ENCODE measurements around a stretch of chr3.

DNA sequence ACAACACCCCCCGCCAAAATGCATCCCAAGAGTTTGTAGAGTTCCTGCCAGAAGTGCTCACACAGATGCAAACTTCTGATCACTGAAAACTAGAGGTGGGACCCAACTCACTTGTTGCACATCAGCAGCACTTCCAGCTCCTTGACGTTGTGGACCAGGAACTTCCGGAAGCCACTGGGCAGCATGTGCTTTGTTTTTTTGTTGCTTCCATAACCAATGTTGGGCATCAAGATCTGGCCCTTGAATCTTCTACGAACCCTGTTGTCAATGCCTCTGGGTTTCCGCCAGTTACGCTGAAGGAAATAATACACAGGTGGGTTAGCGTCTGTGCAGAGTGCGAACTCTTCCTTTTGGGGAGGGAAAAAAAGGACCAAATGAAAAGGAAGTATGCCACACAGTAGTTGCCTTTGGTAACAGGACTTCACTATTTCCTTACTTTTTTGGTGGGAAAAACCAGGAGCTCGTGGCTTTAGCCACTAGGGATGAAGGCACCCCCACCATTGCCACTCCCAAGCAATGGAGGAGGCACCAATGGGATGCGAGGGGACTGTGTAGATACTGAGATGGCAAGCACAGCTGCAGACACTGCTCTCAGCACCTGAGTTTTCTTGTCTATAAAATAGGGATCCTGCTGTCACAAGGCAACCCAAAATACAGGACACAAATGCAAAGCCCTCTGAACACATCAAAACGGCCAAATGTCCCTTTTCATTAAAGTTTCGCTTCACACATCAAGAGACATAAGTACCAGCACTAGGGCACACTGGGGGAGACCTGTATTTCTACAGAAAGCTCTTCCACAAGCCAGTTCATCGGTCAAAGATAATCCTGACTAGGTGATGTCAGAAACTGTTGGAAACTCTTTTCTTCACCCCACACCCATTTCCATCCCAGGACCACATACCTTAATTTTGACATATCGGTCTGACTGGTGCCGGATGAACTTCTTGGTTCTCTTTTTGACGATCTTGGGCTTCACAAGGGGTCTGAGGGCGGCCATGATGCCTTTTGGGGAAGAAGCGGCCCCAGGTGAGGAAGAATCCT lies 1.8 kb downstream of the RPL32 start:
- PRO-cap, 2 experiments, result no peak in any of the 2 experiments
- RAMPAGE, long total RNA, 5 experiments, result no peak in any of the 5 experiments

- PRO-cap, 2 experiments, result no peak in any of the 2 experiments
- RAMPAGE, long total RNA, 5 experiments, result no peak in any of the 5 experiments
These were observed 56.0 kb upstream of the RPL32 start for GRCh38 chr3:12897295-12897884.

GRCh38 chr3:12915451-12915863 lies 74.1 kb upstream of the RPL32 start:
- PRO-cap, 2 experiments, result no peak in any of the 2 experiments
- RAMPAGE, long total RNA, 5 experiments, result no peak in any of the 5 experiments

GRCh38 chr3:12931178-12931844 lies 89.9 kb upstream of the RPL32 start:
- PRO-cap, 2 experiments, result no peak in any of the 2 experiments
- RAMPAGE, long total RNA, 5 experiments, result no peak in any of the 5 experiments

GRCh38 chr3:12976034-12976421 lies 97.2 kb downstream of the IQSEC1 start:
- PRO-cap, 2 experiments, result no peak in any of the 2 experiments
- RAMPAGE, long total RNA, 5 experiments, result no peak in any of the 5 experiments

- PRO-cap, 2 experiments, result no peak in any of the 2 experiments
- RAMPAGE, long total RNA, 5 experiments, result no peak in any of the 5 experiments
These were observed 81.4 kb downstream of the IQSEC1 start for GRCh38 chr3:12991655-12992320.

DNA sequence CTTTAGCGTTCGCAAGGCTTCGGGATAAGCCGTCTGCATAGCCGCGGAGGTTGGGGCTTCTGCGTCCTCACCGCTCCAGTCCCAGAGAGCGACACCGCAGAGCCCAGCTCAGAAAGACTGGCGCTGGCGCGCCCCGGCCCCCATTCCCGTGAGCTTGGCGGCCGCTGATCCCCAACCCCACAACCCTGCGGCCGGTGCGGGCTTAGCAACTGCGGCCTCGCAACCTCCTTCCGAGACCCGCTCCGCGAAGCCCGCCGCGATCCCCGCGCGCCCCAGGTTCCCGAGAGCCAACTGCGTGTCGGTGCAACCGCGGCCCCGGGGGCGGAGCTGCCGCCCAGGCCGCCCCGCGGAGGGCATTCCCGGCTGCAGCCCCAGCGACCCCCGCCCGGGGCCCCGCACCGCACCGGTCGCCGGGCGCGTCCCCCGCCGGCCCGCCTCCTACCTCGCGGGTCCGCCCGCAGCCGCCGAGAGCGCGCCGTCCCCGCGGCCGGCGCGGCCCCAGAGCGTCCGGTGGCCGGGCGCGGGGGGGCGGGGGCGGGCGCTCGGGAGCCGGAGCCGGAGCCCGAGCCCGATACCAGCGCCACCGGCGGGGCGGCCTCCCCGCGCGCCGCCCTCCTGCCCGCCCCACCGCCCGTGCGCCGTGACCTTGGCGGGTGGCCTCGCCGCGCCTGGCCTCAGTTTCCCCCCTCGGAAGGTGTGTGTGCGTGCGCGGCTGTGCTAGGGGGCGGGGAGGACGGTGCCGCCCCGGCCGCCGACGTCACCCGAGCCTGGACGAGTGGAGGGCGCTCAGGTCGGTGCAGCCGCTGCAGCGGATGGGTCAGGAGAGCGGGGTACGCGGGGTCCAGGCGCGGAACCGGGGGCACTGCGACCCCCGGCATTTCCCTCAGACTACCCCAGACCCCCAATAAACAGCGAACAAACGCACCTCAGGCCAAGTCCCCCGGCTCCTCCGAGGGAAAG lies 79.3 kb downstream of the IQSEC1 start:
- PRO-cap, 2 experiments, result peak in 2 of 2 experiments; most common plus-strand start position 774 of the sequence (in 2); most common minus-strand start position 293 of the sequence (in 2)
- RAMPAGE, long total RNA, 5 experiments, result no peak in any of the 5 experiments

DNA sequence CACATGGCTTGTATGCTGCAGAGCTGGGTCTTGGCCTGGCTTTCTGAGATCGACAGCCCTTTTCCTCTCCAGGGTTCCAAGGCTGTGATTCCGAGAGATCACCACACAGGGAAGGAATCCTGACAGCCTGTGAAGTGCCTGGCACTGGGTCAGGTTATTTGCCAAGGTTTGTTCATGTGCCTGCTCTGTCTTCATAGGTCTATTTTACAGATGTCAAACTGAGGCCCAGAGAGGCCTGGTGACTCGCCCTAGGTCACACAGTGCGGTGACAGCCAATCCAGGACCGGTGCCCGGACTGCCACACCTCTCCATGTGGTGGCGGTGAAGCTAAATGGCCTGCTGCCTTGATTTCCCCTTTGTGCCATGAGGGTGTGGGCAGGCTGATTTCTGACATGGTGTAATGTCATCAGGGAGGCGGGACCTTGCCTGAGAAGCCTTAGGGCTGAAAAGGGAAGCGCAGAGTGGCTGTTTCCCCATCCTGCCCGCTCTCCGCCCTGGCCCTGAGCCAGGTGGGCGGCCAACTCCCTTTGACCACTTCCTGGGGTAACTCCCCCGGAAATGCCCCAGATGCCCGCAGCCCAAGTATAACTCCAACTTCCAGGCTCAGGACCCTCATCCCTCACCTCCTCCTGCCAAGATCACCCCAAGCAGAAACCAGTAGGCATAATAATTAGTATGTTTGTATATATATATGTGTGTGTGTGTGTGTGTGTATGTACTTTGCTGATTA lies 64.1 kb downstream of the IQSEC1 start:
- PRO-cap, 2 experiments, result peak in 1 of 2 experiments; most common plus-strand start position 581 of the sequence (in 1)
- RAMPAGE, long total RNA, 5 experiments, result no peak in any of the 5 experiments

DNA sequence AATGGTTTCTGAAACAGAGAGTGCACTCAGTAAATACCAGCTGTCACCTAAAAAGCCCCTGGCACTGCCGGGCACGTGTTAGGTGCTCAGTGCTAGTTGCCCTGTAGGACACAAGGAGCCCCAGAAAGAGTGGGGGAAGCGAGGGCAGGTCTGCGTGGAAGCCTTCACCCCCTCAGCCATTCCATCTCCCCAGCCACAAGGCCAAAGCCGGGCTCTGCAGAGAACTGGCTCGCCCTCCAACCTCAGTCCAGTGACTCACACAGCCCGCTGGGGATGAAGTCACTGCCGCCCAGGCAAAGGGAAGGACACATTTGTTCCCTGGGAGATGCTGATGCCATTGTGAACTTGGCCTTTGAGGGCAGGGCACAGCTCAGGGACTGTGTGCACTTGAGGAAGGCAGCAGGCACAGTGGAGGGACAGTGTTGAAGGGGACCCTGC lies 48.2 kb downstream of the IQSEC1 start:
- PRO-cap, 2 experiments, result no peak in any of the 2 experiments
- RAMPAGE, long total RNA, 5 experiments, result no peak in any of the 5 experiments

- PRO-cap, 2 experiments, result no peak in any of the 2 experiments
- RAMPAGE, long total RNA, 5 experiments, result no peak in any of the 5 experiments
These were observed 27.3 kb downstream of the IQSEC1 start for GRCh38 chr3:13045585-13046680.

- PRO-cap, 2 experiments, result no peak in any of the 2 experiments
- RAMPAGE, long total RNA, 5 experiments, result no peak in any of the 5 experiments
These were observed 3.7 kb downstream of the IQSEC1 start for GRCh38 chr3:13069446-13070065.

- PRO-cap, 2 experiments, result no peak in any of the 2 experiments
- RAMPAGE, long total RNA, 5 experiments, result no peak in any of the 5 experiments
These were observed 116.6 kb upstream of the IQSEC1 start for GRCh38 chr3:13189678-13190435.

DNA sequence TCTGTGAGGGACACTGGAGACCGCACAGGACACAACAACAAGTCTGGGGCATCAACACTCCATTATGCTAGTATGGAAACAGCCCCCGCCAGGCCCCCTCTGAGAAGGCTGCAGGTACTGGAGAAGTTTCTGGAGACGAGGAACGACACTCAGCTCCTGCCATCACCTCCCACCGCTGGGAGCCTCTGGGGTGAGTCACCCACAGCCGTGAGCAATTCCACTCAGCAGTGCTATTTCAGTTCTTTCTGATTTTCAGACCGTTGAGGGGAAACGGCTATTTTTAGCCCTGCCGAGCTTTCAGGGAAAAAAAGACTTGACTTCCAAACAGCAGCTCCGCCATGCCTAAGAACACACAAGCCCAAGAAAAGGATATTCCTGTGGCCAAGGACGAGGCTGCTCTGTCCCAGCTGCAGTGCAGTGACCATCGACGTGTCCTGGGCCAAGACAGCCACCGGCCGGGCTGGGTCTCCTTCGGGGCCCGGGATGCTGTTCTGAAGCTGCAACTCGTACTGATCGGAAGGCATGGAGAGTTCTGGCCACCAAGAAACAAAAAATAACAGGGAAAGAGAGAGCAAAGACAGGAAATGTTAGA lies 40.8 kb downstream of the NUP210 start:
- PRO-cap, 2 experiments, result no peak in any of the 2 experiments
- RAMPAGE, long total RNA, 5 experiments, result no peak in any of the 5 experiments

GRCh38 chr3:13480530-13481598 lies 758 bp downstream of the HDAC11 start:
- PRO-cap, 2 experiments, result peak in 1 of 2 experiments; most common plus-strand start chr3:13480700 (in 1); most common minus-strand start chr3:13480616 (in 1)
- RAMPAGE, long total RNA, 5 experiments, result no peak in any of the 5 experiments

DNA sequence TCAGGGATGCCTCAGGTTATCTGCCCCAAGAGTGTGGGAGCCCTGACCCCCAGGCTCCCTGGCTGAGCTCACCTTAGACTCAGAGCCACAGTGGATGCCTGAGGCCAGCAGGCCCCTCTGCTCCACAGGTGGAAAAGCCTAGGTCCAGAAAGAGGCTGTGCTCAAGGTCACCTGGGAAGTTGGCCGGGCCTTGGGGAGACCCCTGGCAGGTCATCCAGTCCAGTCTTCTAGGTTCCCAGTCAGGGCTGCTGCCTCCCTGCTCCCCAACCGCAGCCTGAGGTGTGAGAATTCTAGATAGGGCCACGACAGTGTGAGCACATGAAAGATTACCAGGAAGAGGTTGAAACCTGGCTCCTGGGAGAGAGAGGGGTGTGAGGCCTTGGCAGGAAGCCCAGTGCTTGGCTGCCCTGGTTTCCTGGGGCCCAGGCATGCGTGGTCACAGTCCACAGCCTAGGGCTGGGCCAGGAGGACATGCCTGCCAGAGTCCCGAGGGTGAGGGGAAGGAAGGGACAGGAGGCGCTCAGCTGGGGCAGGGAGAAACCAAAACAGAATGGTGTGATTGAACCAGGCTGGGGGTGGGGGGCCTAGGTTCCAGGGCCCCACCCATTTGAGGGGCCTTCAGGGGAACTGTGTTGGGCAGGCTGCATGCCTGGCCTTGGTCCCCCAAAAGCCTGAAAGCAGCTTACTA lies 5.0 kb downstream of the HDAC11 start:
- PRO-cap, 2 experiments, result peak in 2 of 2 experiments; most common plus-strand start position 481 of the sequence (in 2); most common minus-strand start position 276 of the sequence (in 1)
- RAMPAGE, long total RNA, 5 experiments, result no peak in any of the 5 experiments

GRCh38 chr3:13517062-13517792 lies 31.7 kb upstream of the FBLN2 start:
- PRO-cap, 2 experiments, result peak in 1 of 2 experiments; most common plus-strand start chr3:13517599 (in 1); most common minus-strand start chr3:13517392 (in 1)
- RAMPAGE, long total RNA, 5 experiments, result no peak in any of the 5 experiments

DNA sequence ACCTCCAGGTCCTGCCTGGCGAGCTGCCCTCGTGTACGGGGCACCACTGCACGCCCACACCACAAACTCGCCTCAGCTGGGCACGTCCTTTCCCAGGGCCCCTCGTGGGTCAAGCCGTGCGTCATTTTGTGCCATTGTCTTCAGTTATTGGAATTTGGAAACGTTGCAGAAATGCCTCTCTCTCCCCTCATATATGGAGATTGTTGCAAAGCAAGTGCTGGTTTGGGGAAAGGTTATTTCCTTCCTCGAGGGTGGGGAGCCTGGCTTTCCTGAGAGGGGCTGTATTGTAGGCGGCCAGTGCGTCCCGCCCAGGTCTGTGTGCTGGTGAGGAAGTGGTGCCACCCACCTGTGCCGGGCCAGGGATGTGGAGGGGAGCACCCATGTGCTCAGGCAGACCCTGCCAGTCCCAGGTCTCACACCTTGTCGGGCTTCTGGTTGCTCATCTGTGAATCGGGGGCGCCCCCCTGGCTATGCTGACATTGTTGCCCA lies 4.6 kb downstream of the FBLN2 start:
- PRO-cap, 2 experiments, result no peak in any of the 2 experiments
- RAMPAGE, long total RNA, 5 experiments, result no peak in any of the 5 experiments

DNA sequence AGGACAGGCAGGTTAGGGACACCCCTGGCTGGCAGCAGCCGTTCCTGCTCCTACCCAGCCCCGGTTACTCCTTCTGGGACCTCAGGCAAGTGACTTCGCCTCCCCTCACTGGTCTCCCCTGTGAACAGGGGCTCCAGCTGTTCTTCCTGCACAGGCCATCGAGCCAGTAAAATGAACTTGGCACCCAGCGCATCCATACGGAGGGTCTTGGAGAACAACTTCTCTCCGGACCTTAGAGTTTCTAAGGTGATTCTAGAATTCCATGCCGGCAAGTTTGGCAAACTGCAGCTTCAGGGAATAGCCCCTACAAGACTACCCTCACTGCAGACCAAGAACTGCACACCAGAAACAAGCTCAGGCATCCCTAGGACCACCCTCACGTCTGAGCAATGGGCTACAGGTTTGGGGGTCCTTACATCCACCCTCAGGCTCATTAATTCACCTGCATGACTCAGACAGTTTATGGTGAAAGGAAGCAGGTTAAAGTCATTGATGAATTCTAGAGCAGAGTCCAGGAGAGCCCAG lies 90.6 kb downstream of the FBLN2 start:
- PRO-cap, 2 experiments, result no peak in any of the 2 experiments
- RAMPAGE, long total RNA, 5 experiments, result no peak in any of the 5 experiments

GRCh38 chr3:13934826-13935237 lies 55.0 kb upstream of the WNT7A start:
- PRO-cap, 2 experiments, result no peak in any of the 2 experiments
- RAMPAGE, long total RNA, 5 experiments, result no peak in any of the 5 experiments

GRCh38 chr3:14142292-14143394 lies 17.8 kb downstream of the TMEM43 start:
- PRO-cap, 2 experiments, result no peak in any of the 2 experiments
- RAMPAGE, long total RNA, 5 experiments, result start-site peak on the plus strand in 1 of 5 experiments, at chr3:14142720-14142919 at its widest, 28 to 33 reads per replicate

Measured in thyroid gland (tissue), 7 donors.